Measurements from ENCODE around the genes NKAIN1 and COL16A1.

GRCh38 chr1:30780337-30780621 is 22.7 kb upstream of the LAPTM5 start:
- PRO-cap, 4 experiments: peak in 2 of 4 experiments; most common minus-strand start chr1:30780519 (in 2)
- RAMPAGE, long total RNA, 4 experiments: no peak in any of the 4 experiments

DNA sequence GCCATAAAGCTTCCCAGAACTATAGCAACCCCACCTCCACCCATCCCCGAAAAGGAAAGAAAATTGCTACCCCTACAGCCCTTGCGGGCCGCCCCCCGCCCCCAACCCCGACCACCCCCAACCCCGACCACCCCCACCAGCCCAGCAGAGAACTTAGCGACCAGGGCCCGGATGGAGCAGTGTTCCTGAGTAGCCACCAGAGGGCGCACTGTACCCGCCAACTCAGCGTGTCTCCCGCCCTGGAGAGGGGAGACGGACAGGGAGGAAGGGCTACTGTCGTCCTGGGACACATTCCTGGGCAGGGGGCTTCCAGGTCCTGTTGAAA is 24.7 kb upstream of the LAPTM5 start:
- PRO-cap, 4 experiments: peak in 2 of 4 experiments; most common plus-strand start position 237 of the sequence (in 2)
- RAMPAGE, long total RNA, 4 experiments: no peak in any of the 4 experiments

DNA sequence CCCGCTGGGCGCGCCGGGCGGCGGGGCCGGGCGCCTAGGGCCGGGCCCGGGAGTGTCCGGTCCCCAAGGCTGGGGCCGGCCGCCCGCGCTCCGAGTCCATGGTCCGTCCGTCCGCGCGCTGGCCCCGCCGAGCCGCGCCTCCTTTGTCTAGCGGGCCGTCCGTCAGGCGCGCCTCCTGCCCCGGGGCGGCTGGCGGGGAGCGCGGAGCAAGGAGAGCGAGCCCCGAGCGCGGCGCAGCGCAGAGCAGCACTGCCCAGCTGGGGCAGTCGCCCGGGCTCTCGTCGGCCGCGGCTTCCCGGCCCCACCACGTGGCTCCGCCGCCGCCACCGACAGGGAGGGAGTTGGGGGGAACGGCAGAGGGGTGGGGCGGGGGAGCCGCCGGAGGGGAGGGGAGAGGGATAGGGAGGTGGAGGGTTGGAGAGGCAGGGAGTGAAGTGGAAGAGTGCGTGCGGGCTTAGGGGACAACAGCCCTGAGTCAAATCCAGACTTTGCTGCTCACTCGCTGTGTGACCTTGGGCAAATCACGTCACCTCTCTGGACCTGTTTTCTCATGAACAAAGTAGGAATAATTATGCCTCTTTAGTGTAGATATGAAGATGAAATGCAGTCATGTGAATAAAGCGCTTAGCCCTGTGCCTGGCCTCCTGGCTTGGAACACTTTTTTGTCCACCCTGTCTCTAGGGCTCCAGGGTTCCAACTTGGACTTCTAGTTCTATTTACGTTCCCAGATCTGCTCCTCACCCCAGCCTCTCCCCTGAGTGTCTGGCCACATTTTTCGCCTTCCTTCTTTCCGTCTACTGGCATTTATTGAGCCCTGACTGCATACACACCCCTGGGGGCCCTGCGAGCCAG is at the start of gene NKAIN1:
Gene NKAIN1, minus strand, starts transcription at position 251 of the 852 bp plus-strand sequence.
- PRO-cap, 4 experiments: no peak in any of the 4 experiments
- RAMPAGE, long total RNA, 4 experiments: no peak in any of the 4 experiments

GRCh38 chr1:31373474-31374284 is 803 bp upstream of the FABP3 start:
- PRO-cap, 4 experiments: peak in 3 of 4 experiments; most common plus-strand start chr1:31373675 (in 1); most common minus-strand start chr1:31373733 (in 3)
- RAMPAGE, long total RNA, 4 experiments: no peak in any of the 4 experiments

DNA sequence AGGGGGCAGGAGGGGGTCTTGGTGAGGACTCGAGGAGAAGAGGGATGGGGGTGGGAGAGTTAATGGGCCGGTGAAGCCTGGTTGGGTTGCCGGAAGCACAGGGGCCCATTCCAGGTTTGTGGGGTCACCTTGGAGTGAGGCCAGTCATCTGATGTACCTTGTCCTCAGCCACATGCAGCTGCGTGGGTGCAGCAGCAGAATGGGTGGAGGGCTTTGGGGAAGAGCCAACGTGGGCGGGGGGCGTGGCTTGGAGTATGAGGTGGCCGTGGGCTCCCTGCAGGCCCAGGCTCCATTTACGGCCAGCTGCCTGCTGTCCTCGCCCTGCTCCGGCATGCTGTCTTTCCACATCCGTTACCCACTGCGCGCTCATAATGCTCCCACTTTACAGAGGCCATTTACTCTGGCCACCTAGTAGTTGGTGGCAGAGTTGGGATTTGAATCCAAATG is 27.8 kb upstream of the TINAGL1 start:
- PRO-cap, 4 experiments: no peak in any of the 4 experiments
- RAMPAGE, long total RNA, 4 experiments: no peak in any of the 4 experiments

DNA sequence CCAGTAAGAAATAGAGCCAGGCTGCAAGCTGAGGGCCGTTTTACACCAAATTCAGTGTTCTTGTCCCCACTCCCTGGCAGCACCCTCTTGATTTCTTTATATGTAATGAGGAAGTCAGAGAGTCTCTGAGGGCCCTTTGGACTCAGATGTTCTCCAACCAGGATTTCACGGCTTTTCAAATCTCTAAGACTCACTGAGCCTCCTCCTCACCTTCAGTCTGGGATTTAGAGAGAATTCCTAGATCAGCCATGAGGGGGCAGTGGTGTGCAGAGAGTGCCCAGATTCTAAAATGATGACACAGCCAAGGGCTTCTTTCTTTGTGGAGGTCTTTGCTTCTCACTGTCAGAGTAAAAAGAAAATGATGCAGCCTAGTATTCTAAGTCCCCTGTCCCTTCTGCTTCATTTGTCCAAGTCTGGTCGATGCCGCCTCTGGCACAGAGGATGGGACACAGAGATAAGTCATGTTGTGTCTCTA is 12.3 kb upstream of the TINAGL1 start:
- PRO-cap, 4 experiments: no peak in any of the 4 experiments
- RAMPAGE, long total RNA, 4 experiments: no peak in any of the 4 experiments

DNA sequence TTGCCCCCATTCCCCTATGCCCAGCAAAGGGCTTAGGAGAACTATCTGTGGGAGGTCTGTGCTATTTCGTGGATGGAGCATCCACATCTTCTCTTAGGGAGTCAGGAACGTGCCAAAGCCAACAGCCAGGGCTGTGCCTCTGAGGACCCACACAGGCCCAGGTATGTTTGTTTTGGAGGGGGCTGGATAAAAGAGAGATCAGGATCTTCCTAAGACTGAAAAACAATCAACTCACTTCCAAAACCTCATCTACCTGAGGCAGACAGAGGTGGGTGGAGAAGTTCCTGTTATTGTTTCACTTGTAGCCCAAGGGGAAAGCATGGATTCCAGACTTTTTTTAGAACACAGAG is 3.8 kb upstream of the PEF1 start:
- PRO-cap, 4 experiments: no peak in any of the 4 experiments
- RAMPAGE, long total RNA, 4 experiments: no peak in any of the 4 experiments

- PRO-cap, 4 experiments: peak in 4 of 4 experiments; most common plus-strand start chr1:31703986 (in 1); most common minus-strand start chr1:31703989 (in 4)
- RAMPAGE, long total RNA, 4 experiments: start-site peak on the minus strand in 3 of 4 experiments, at chr1:31703980-31704001 at its widest, 29 to 69 reads per replicate
Measured at GRCh38 chr1:31703783-31704307, at the start of gene COL16A1. TSS of gene COL16A1 (minus strand) at chr1:31704017.

- PRO-cap, 4 experiments: no peak in any of the 4 experiments
- RAMPAGE, long total RNA, 4 experiments: no peak in any of the 4 experiments
Measured at GRCh38 chr1:31739086-31739845, 24.9 kb downstream of the ADGRB2 start.

DNA sequence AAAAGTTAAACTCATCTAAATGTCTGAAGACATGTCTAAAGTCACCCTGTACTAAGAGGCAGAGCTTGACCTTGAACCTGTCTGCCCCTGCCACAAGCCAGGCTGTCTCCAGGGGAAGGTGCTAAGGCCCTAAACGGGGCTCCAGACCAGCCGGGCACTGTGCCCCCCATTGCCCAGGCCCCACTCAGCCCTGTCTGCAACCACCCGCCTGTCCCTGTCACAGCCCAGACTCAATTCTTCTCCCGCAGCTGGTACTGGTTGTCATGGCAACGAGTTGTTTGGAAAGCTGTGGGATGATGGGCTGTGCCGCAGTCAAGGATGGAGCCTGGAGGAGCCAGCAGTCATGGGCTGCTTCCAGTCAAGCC is 4.3 kb downstream of the SPOCD1 start:
- PRO-cap, 4 experiments: no peak in any of the 4 experiments
- RAMPAGE, long total RNA, 4 experiments: no peak in any of the 4 experiments

- PRO-cap, 4 experiments: no peak in any of the 4 experiments
- RAMPAGE, long total RNA, 4 experiments: no peak in any of the 4 experiments
Measured at GRCh38 chr1:31913533-31914272, 24.5 kb downstream of the PTP4A2 start.

- PRO-cap, 4 experiments: no peak in any of the 4 experiments
- RAMPAGE, long total RNA, 4 experiments: no peak in any of the 4 experiments
Measured at GRCh38 chr1:31914470-31915700, 23.3 kb downstream of the PTP4A2 start.

- PRO-cap, 4 experiments: no peak in any of the 4 experiments
- RAMPAGE, long total RNA, 4 experiments: no peak in any of the 4 experiments
Measured at GRCh38 chr1:31926761-31927664, 11.2 kb downstream of the PTP4A2 start.

DNA sequence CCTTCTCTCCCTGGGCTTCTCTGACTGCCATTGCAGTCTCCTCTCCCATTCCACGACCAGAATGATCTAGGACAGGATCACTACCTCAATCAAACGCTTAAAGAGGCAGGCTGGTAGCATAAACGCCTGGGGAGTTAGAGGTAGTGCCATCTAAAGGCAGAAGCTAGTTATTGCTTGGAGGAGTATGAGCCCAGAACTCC is 10.2 kb upstream of the KHDRBS1 start:
- PRO-cap, 4 experiments: no peak in any of the 4 experiments
- RAMPAGE, long total RNA, 4 experiments: no peak in any of the 4 experiments

GRCh38 chr1:32015125-32015448 is 1.4 kb downstream of the KHDRBS1 start:
- PRO-cap, 4 experiments: peak in 1 of 4 experiments; most common minus-strand start chr1:32015275 (in 1)
- RAMPAGE, long total RNA, 4 experiments: no peak in any of the 4 experiments

DNA sequence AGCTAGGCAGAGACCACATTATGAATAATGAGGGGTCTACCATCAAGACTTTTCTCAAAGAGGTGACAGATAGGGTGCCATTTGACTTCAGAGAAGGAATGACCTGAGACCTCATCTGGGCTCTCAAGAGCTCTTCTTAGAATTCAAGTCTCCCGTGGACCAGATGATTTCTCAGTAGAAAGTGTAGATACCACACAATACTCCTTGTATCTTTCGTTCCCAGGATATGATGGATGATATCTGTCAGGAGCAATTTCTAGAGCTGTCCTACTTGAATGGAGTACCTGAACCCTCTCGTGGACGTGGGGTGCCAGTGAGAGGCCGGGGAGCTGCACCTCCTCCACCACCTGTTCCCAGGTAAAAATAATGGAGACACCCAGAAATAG is 23.0 kb downstream of the KHDRBS1 start:
- PRO-cap, 4 experiments: no peak in any of the 4 experiments
- RAMPAGE, long total RNA, 4 experiments: no peak in any of the 4 experiments

DNA sequence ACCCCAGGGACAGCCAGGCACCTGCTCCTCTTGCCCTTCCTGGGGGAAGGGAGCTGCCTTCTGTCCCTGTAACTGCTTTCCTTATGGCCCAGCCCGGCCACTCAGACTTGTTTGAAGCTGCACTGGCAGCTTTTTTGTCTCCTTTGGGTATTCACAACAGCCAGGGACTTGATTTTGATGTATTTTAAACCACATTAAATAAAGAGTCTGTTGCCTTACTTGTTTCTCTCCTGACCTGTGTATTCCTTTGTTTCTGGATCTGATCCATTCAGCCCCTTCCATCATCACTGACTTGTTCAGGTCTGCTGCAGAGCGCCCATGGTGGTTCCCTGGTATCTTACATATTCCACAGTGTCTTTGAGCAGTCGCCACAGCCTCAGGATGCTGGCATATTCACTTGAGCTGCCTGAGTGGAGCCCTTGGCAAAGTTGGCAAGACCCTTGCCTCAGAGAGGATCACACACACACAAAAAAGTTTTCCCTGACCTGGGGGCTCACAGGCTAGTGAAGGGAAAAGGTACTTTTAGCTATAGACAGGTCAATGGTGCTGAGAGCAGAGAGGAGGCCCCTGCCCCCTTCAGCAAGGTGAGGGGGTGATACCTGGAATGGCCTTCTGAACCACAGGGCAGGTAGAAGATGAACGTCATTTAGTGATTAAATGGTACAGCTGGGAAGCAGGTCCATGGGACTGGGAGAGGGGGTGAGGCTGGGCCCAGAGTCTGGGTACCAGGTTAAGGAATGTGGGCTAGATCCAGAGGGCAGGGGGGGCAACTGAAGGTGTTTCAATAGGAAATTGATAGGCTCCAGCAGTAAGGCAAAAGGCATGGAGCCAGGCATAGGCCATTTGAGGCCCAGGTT is 2.1 kb upstream of the CCDC28B start:
- PRO-cap, 4 experiments: peak in 1 of 4 experiments; most common minus-strand start position 380 of the sequence (in 1)
- RAMPAGE, long total RNA, 4 experiments: no peak in any of the 4 experiments

- PRO-cap, 4 experiments: no peak in any of the 4 experiments
- RAMPAGE, long total RNA, 4 experiments: no peak in any of the 4 experiments
Measured at GRCh38 chr1:32242302-32242913, 4.6 kb upstream of the FAM167B start.

DNA sequence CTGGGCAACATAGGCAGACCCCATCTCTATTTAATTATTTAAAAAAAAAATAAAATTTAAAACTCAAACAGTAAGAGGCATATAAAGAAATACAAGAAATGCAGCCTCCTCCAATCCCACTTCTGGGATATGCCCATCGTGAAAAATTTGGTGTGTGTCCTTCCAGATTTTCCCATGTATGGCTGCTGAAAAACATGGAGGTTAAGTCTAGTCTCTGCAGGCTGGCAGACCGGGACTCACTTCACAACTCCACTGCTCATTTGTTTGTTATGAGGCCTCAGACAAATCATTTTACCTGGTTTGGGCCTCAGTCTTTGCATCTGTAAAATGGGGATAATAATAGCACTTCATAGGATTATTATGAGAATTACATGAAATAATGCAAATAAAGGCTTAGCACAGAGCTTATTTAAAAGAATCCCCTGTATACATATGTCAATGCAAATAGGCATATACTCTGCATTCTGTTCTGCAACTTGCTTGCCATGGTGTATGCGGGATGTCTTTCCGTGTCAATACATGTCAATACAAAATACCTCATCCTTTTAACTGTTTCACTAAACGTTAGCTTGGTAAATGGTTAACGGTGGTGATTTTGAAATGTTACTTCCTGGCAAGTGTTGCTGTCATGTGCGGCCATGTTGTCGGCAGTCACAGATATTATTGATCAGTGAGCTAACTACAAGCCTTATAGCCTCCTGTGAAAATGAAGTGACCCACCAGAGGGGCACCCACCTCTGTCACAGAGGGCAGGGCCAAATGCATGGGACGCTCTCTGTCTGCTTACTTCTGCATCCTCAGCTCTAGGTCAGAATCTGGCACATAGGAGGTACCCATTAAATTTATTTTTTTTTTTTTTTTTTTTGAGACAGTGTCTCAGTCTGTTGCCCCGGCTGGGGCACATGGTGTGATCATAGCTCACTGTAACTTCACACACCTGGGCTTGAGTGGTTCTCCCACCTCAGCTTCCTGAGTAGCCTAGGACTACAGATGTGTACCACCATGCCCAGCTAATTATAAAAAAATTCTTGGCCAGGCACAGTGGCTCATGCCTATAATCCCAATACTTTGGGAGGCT is 4.2 kb downstream of the LCK start:
- PRO-cap, 4 experiments: peak in 2 of 4 experiments; most common minus-strand start position 517 of the sequence (in 1)
- RAMPAGE, long total RNA, 4 experiments: no peak in any of the 4 experiments

GRCh38 chr1:32316808-32317274 is 19.2 kb downstream of the MARCKSL1 start:
- PRO-cap, 4 experiments: peak in 1 of 4 experiments; most common plus-strand start chr1:32317205 (in 1); most common minus-strand start chr1:32316948 (in 1)
- RAMPAGE, long total RNA, 4 experiments: no peak in any of the 4 experiments